Umbilical cord (tissue), 2 donors: ENCODE measurements around a stretch of chr4.

DNA sequence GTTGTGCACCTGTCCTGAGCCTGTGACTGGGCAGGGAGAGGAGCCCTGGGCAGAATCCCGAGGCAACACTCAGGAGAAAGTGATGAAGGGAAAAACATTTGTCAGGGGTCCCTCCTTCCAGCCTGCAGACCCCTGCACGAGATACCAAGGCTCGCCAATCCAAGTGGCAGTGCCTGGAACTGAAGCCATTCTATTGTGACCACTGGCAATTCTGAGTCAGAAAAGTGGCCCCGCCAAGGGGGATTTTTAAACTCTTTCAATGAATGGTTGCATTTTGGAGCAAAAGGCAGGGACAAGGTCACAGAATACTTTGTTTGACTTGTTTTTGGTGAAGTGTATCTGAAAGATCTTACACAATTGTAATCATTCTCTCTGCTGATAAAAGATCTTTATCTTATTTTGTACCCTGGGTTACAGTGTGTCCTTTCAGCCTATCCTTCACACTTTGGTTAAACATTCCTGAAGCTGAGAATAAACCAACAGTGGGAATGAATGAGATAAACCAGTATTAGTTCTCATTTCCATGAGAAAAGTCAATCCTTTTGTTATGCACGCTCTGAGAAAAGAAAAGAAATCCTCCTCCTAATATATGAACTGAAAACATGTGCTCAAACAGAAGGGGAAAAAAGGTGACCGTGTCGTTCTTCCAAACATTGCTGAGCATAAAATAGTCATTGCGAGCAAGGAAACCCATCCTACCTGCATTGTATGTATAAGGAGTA, 115.9 kb upstream of the PDLIM3 start:
- RAMPAGE, long total RNA, result no peak

GRCh38 chr4:185673710-185674670, 138.0 kb downstream of the SORBS2 start:
- RAMPAGE, long total RNA, result no peak

GRCh38 chr4:185716952-185717338, 95.0 kb downstream of the SORBS2 start:
- RAMPAGE, long total RNA, result no peak

- RAMPAGE, long total RNA, result no peak
Measured at GRCh38 chr4:185717339-185717655, 94.7 kb downstream of the SORBS2 start.

DNA sequence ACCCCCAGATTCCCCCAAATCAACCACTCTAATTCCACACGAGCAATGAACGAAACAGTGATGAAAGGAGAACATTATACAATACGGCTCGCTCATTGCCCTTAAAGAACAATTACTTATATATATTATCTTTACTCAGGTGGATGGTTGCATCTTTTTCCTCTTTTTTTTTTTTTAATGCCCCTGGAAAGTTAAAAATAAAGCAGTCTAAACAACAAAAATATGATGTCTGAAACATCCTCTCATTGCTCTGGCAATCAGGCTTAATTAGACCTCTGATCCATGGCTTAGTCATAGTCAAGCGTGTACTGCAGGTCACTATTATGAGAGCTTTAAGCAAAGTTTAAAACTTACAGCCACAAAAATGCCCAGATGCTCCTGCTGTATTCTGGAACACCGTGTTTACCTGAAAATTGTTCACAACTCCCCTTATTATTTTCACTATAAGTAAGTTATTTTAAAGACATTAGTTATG, 37.3 kb downstream of the SORBS2 start:
- RAMPAGE, long total RNA, result no peak

DNA sequence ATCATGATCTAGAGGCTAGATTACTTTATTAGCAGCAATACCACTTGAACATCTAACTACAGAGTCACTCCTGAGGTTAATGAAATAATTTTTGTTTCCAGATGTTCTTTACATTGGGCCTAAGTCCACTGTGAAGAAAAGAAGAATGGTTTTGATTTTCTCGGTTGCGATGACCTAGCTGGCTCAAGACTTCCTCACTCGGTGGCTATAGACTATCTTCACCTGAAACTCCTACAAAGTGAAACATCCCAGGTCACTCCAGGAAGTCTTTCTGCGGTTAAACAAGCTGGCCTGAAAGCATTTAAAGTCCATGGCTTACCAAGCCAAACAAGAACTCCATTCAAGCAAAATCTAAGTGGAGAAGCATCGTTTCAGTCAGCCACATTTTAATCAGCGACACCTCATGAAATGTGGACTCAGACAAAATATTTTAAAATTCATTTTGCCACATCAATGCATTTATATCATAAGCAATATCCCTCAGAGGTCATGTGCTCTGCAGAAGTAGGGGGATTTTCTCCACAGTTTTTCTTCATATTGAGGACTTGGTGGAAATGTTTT, 13.8 kb upstream of the SORBS2 start:
- RAMPAGE, long total RNA, result no peak

DNA sequence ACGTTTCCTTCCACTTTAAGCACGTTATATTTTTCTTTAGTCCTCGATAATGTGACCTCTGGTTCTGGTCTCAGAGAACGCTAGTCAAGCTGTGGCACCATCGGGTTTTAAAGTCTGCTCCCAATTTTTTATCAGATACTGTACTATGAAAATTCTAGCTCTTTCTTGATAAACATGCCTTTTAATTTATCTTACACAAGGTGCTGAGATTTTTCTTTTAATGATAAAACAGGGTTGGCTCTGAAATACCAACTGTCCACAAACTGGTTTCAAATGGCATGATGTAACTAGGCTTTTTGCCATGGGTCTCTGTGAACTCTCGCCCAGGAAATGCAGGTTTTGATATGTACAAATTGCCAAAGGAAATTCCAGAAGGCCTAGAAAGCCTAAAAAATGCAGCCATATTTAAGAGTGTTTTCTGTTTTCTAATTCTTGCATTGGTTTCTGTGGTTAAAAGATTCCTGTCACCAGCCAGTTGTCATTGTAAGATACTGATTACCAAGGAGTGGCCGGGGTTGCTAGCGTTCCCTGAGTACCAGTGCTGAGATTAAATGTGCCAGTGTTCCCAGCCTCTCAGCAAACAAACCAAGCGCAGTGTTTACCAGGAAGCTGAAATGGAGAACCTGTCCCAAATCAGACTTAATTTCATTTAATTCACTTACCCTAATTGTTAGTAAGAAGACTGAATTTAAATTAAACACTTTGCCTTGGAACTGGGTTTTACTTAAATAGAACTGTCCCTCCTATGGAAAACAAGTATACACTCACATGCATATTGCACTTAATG, 53.9 kb upstream of the SORBS2 start:
- RAMPAGE, long total RNA, result no peak

DNA sequence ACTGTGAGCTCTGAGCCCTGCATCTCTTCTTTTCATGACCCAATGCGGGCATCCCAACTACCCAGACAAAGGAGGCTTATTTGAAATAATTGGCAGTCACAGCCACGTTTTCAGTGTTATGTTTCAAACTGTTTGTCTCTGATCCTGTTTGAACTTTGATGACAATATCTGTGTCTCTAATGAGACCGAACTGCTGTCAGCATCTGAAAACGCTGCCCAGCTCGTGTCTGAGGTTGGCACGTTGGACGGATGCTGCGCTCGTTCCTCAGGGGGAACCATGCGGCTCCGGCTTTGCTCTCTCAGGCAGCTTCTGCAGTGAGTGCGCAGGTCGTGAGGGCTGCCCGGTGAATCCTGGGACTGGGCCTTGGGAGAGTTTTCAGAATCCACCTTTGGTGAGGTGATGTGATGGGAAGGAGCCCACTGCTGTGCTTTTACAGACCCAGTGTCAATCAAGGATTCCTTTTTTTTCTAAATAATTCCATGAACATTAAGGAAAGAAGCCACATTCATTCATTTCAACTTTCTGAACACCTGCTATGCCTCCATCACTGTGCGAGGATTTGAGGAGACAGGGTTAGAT, 58.4 kb upstream of the SORBS2 start:
- RAMPAGE, long total RNA, result no peak

- RAMPAGE, long total RNA, result no peak
Measured at GRCh38 chr4:186172571-186172986, 18.8 kb upstream of the CYP4V2 start.

DNA sequence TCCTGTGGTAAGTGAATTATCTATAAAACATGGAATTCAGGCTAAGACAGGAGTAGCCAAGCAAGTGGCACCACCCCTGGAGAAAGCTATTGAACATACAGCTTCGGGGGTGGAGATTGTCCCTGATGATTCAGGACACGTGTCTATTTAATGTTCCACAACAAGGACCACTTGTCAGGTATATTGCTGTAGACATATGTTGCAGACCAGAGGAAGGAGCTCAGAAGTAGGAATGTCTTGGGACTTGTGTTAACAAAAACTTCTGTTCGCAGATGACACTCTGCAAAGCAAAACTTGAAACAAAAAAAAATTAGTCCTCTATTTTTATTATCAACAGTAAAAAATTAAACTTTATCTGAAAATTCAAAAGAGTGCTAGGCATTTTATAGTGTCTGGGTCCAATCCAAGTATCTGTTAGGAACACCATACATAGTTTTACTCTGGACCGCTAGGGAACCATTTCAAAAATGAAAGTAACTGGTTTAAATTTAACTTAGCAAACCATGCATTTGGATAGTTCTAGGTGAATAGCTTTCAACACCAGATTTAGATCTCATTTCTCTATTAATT, 1.0 kb downstream of the KLKB1 start:
- RAMPAGE, long total RNA, result no peak

DNA sequence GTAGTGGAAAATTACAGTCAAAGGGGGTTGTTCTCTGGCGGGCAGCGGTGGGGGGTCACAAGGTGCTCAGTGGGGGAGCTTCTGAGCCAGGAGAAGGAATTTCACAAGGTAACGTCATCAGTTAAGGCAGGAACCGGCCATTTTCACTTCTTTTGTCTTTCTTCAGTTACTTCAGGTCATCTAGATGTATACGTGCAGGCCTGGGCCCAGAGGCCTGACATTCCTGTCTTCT, 14.7 kb downstream of the KLKB1 start:
- RAMPAGE, long total RNA, result no peak

- RAMPAGE, long total RNA, result no peak
Measured at GRCh38 chr4:186537780-186538652, 17.4 kb downstream of the MTNR1A start.

DNA sequence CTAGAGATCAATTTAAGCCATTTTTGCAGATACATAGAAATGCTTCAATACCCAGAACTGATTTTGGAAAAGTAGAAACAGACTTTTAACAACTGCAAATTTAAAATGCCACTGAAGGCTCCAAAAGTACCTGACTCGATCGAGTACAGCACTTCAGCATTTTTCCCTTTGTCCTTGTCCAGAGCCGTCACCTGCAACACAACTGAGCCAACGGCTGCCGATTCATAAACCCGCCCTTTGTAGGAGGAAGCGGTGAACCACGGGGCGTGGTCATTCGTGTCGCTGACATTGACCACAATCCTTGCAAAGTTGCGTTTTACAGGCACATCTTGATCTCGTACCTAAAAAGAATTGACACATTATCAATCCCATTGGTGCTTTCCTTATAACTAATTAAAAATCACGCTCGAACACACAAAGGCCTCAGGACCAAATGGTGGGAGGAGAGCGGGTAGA, 72.7 kb upstream of the MTNR1A start:
- RAMPAGE, long total RNA, result no peak

DNA sequence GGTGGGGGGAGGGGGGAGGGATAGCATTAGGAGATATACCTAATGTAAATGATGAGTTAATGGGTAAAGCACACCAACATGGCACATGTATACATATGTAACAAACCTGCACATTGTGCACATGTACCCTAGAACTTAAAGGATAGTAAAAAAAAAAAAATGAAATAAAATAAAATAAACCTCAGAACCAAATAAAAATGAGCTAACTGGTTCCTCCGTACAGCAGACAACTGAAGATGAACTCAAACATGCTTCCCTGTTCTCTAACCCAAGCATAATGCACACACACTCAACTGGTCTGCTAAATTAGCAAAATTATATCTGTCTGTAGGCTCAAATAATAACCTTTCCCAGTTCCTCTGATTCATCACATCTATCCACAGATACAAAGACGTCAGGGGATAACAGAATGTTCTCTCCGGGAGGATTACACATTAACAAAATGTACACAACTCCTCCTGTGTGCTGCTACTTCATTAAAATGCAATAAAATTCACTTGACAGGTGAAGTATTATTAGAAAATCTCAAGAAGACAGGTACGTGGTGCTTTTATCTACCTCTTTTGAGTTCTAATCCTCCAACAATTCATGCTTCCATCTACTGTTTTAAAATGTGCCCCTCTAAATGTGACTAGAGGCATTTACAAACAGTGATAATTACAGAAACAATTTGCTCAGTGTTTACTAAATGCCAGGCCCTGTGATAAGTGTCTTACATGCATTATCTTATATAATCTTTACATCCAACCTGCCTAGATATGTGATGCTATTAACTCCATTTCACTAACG, 57.4 kb downstream of the FAT1 start:
- RAMPAGE, long total RNA, result no peak

DNA sequence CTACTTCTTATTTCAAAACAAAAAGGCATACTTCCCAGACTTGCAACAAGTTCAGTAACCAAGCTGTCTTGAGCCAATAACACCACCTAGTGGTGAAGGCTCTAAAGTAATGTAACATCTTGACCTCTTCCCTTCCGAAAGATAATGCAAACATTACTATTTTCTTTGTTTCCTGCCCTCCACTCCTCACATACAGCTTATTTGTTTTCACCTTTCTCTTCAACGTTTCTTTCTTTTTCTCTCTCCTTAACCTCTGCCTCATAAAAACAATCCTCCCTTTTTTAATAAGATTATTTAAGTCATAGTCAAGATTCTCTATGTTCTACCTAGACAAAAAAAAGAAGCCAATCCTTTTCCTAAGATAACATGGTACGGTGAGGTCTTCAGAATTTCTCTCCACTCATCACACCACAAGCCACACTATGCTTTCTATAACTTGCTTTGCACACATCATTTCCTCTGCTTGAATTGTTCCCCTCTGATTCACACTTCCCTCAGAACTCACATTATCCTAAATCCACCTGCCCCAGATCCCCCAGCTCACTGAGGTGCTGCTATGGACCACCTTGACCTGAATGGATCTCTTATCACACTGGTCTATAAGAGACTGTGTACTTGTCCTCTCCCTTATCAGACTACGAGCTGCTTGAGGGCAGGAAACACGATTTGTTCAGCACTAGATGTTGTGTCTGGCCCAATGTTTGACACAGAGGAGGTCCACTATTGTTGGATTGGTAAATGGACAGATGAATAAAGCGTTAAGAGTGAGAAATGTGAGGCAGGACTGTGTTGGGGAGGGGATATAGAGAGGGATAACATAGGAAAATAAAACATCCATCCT, 3.4 kb downstream of the FAT1 start:
- RAMPAGE, long total RNA, result no peak

DNA sequence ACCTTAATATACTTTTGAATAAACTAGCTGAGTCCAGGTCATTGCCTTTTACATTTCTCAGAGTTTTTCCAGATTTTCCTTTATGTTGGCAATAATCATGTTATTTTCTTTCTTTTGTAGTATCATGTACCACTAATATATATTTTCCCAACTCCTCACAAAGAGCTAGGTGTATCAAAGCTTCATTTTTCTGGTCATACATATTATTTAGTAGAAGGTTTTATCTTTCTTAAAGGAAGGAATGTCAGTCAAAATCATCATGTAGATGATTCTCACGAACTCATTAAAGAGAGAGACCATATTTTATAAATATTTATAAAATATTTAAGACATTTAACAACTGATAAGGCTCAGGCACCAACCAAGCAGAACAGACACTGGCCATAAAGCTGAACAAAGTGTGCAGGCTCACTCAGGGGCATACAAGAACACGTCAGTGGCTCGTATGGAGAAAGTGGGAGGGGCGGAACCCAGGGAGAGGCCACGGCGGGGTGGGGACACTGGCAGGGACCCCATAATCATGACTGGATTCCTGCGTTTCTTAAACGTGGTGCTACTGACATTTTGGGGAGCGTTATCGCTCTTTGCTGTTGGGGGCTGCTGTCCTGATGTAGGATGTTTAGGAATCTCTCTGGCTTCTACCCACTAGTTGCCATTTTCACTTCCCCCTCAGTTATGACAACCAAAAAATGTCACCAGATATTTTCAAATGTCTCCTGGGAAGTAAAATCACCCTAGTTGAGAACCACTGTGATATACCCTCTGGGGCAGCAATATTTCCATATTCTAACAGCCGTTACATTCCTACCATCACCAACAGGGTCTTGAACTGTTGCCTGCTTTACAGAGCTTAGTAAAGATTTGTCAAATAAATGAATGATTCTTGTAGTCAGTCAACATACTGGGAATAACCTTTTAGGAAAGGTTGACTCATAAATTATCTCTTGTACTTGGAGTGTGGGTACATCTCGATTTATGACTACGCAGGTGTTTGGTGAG, 31.4 kb upstream of the FAT1 start:
- RAMPAGE, long total RNA, result no peak

GRCh38 chr4:186940492-186940837, 216.8 kb upstream of the FAT1 start:
- RAMPAGE, long total RNA, result no peak

GRCh38 chr4:187354835-187355143, 631.1 kb upstream of the FAT1 start:
- RAMPAGE, long total RNA, result no peak

DNA sequence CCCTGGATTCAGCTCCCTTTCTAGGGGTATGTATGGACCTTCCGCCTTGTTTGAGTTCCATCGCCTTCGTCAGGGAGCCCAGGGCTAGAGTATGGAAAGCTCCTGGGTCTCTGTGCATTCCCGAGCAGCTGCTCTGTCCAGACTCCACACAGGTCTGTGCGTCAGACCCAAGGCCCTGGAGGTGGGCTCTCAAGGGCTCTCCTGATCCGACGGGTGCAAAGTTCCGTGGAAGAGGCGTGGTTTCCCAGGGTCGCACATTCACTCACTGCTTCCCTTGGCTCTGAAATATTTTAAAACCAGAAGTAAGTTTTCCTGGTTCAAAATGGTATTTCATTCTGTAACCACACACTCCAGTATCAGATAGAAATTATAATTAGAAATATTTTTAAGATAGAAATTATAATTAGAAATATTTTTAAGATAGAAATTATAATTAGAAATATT, 863.3 kb downstream of the TRIML1 start:
- RAMPAGE, long total RNA, result no peak